Omental fat pad (tissue), 4 donors: ENCODE measurements around the genes PCK2 and TINF2.

- PRO-cap, result no peak
- RAMPAGE, long total RNA, 4 experiments, result no peak in any of the 4 experiments
These were observed 13.5 kb upstream of the MYH6 start for GRCh38 chr14:23421494-23422010.

- PRO-cap, result no peak
- RAMPAGE, long total RNA, 4 experiments, result no peak in any of the 4 experiments
These were observed 4.3 kb downstream of the DHRS2 start for GRCh38 chr14:23640378-23640985.

DNA sequence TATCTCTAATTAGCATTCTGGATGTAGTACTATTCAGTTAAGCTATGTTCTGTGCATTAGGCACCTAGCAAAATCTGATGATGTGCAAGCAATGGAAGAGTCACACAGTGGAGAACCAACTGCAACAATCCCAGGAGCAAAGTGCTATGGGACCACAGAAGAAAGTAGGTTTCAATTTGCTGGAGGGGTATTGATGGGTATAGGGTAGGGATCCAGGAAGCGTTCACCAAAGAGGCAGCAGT, 27.3 kb downstream of the DHRS2 start:
- PRO-cap, result no peak
- RAMPAGE, long total RNA, 4 experiments, result no peak in any of the 4 experiments

DNA sequence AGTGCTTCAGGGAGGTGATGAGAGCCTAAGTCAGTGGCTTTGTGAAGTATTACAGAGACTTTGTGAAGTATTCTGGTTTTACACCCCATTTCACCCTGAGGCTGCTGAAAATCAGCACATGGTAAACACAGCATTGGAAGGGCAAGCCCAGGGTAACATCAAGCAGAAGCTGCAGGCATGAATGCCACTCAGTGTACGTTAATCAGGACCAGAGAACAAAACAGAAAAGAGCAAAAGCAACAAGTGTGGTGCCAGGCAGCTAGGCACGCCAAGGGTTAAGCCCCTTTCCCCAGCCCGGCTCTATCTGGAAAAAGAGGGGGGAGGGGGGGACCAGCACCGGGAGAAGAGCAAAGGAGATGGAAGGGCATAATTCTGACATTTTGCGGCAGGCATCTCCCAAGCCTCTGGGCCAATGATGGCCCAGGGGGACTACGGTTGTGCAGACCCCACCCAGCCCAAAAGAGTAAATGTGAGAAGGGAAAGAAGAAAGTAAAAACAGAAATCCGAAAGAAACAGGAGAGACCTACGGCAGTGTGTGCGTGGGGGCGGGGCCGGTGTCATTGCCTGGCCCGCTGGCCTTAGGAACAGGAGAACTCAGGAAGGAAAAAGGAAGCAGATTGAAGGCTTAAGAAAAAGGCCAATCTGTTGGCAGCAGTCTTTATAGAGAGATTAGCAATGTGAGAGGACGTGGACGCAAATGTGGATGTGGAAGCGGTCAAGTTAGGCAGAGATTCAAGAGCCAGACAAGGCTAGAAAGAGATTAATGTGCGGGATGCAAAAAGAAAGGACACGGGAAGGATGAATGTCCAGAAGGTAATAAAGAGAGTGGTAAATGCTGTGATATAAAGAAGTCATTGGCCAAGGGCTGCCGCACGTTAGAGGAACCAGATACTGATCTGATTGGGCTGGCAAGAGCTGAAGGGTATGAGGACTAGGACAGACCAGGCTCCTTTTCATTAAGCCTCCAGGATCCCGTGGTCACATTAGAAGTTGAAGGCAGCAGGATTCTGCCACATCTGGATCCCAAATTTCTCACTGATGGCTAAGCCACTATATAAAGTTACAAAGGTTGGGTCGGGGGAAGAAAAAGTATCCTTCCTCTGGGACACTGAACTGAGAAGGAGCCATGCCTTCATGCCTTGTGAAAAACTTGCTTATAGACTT, 59.2 kb downstream of the DHRS2 start:
- PRO-cap, result no peak
- RAMPAGE, long total RNA, 4 experiments, result no peak in any of the 4 experiments

DNA sequence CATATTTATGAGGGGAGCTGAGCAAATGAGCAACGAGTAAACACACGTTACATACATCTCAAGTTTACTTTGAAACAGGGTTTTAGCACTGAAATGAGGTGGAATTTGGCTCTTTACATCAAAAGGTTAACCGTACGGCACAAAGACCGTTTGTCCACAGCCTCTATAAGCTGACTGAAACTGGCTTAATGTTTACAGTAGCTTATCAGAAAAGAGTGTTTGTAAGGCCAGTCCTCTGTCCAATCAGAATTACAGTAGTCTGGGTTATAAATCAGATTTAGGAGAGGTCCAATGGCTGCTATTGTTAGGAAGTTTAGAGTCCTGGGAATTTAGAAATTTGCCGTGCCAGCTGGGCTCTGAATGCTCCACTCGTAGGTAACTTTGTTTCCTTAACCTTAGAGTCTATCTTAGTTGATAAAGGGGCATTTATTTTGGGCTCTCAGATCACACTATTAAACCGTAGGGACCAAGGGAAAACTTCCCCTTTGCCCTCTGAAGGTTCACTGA, 69.5 kb upstream of the DHRS4 start:
- PRO-cap, result no peak
- RAMPAGE, long total RNA, 4 experiments, result no peak in any of the 4 experiments

DNA sequence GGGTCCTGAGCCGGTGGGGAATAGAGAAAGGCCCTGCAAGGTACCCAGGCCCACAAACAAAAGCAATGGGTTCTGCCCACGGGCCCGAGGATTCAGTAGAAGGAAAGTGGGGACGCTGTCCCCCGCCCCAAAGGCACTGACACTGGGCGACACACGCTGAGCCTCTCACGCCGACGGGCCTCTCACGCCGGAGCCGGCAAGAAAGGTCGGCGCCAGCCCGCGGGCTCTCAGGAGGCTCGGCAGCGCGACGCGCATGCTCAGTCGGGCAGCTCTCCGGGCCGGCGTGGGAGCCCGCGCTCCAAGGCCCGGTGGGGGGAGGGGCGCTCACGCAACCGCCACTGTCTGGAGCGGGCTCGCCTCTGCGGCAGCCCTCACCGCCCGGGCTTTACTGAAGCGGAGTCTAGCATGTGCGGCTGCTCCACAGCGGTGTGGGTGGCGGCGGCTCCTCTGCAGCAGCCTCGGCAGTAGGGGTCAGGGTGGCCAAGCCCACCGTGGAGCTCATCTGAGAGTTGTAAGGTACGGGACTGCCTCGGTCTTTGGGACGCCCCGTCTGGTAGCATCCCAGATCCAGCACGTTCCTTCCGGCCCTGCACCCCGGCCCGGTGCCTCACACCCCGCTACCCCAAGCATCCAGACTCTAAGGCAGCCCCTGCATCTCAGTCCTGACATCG, 16.2 kb downstream of the DHRS4 start:
- PRO-cap, result no peak
- RAMPAGE, long total RNA, 4 experiments, result start-site peak on the plus strand in 1 of 4 experiments, centred at position 321 of the sequence, 22 reads per replicate

- PRO-cap, result no peak
- RAMPAGE, long total RNA, 4 experiments, result no peak in any of the 4 experiments
These were observed 7.3 kb upstream of the CPNE6 start for GRCh38 chr14:24064101-24064404.

DNA sequence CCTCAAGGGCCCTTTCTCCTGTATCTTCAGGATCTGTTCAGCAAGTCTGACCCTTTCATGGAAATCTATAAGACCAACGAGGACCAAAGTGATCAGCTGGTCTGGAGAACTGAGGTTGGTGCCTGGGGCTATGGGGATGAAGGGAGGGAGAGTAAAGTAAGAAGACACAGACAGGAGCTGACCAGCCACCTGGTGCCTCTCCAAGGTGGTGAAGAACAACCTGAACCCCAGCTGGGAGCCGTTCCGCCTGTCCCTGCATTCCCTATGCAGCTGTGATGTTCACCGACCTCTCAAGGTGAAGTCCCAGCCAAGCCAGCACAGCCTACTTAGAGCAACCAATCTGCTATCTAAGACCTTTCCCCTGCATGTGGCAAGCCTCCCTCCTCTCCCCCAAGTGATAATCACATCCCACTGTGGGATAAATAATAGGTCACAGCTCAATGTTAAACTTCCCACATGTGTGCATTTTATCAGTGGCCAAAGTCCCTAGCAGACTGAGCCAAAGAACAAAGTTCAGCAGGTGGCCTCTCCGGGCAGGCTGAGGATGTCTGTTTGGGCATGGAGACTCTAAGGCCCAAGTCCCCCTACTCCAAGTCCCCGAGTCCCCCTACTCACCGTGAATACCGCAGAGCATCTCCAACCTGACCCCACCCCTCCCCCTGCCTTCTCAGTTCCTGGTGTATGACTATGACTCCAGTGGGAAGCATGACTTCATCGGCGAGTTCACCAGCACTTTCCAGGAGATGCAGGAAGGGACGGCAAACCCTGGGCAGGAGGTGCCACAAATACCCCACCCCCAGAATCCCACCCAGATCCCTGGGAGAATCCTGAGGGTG, 3.4 kb downstream of the CPNE6 start:
- PRO-cap, result no peak
- RAMPAGE, long total RNA, 4 experiments, result no peak in any of the 4 experiments

DNA sequence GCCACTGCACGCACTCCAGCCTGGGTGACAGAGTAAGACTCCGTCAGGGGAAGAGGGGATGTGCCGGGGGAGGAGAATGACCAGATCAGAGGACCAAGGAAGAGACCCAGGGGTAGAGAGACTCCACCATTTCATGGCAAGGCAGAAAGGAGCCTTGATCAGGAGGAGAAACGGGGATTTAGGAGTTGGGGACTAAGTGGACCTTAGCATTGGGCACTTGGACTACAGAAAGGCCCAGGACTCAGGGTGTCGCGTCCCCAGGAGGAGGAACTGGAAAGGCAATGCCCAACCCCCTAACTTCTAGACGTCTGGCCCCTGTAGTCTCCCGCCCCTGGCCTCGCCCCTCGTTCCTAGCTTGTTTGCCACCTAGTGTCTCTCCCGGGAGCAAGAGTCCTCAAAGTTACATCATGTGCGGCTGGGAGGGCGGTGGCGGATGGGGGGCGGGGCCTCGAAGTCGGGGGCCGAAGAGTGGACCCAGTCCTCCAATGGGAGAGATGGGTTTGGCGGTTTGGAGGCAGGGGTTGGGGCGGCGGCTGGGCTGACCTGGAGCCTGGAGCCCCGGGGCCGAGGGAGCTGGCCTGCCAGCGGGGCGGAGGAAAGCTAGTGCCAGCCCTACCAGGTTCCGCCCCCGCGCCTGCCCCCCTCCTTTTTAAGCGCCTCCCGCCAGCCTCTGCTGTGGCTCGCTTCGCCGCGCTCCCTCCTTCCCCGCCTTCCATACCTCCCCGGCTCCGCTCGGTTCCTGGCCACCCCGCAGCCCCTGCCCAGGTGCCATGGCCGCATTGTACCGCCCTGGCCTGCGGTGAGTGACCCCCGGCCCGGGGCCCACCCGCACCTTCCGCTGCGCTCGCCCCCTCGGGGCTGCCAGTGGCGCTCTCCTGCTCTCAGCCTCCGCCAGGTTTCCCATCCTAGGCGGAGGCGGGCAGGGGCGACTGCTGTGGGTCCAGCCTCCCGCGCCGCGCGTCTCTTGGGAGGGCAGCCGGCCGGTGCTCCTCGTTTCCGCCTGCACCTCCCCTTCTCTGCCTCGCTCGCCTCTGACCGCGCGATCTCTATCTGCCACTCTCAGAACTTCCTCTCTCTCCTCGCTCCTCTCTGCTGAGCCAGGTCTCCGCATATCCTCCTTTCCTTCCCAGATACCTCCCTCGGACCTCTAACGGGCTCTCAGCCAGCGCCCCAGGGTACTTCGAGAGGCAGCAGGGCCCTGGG, at the start of gene PCK2:
PCK2 (plus strand) TSS at position 676 of the 1,203 bp plus-strand sequence.
- PRO-cap, result no peak
- RAMPAGE, long total RNA, 4 experiments, result start-site peak on the plus strand in 4 of 4 experiments, centred at positions 539 to 694 of the sequence, 8 to 97 reads per replicate; start-site peak on the minus strand in 1 of 4 experiments, centred at position 964 of the sequence, 6 reads per replicate

GRCh38 chr14:24094892-24096078, 1.2 kb downstream of the PCK2 start:
- PRO-cap, result no peak
- RAMPAGE, long total RNA, 4 experiments, result no peak in any of the 4 experiments

- PRO-cap, result no peak
- RAMPAGE, long total RNA, 4 experiments, result no peak in any of the 4 experiments
These were observed 252 bp downstream of the PSME2 start for GRCh38 chr14:24146256-24146460.

DNA sequence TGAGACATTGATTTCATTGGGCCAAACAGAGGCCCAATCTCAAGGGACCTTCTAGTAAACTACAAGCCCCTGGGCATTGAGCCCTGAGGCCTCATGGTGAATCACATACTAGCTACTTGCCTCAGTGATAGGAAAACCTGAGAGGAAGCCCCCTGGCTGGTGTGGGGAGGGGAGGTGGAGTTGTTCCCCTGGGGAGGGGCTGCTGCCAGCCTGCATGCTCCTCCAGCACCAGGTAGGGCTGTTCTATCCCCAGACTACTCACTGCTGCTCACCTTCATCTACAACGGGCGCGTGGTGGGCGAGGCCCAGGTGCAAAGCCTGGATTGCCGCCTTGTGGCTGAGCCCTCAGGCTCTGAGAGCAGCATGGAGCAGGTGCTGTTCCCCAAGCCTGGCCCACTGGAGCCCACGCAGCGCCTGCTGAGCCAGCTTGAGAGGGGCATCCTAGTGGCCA, 3.3 kb downstream of the IRF9 start:
- PRO-cap, result no peak
- RAMPAGE, long total RNA, 4 experiments, result no peak in any of the 4 experiments

- PRO-cap, result no peak
- RAMPAGE, long total RNA, 4 experiments, result no peak in any of the 4 experiments
These were observed 528 bp downstream of the REC8 start for GRCh38 chr14:24172388-24172827.

DNA sequence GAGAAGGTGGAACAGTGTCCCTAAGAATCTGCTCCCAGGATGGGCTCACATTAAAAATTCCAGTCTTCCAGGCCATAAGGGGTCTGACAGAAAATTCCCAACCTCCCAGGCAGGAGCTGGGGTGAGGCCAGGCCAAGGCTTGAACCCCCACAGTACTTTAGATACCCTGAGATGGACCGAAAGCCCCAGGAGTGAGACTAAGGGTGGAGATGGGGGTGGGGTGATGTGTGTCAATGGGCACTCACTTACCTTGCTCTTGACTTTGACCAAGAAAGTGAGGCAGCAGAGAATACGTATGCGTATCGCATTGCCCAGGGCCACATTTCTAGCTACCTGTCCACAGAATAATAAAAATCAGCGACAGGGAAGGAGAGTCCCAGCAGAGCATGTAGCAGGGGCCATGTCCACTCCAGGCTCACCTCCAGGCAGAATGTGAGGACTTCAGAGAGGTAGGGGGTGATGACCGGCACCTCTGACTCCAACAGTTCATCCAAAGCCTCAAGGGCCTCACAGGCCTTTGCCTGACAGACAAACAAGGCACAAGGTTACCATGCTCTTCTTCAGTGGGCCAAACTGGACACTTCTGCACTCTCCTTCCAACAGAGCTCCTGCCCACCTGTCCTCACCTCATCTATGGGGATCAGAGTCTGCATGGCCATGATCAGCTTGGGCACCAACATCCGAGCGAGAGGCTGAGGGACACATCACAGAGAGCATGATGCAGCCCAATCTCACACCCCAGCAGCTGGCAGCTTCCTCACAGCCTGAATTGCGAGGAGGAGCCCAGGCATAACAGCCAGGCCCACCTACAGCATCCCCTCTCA, 1.9 kb downstream of the IPO4 start:
- PRO-cap, result no peak
- RAMPAGE, long total RNA, 4 experiments, result no peak in any of the 4 experiments

- PRO-cap, result no peak
- RAMPAGE, long total RNA, 4 experiments, result no peak in any of the 4 experiments
These were observed 603 bp downstream of the IPO4 start for GRCh38 chr14:24187949-24188477.

DNA sequence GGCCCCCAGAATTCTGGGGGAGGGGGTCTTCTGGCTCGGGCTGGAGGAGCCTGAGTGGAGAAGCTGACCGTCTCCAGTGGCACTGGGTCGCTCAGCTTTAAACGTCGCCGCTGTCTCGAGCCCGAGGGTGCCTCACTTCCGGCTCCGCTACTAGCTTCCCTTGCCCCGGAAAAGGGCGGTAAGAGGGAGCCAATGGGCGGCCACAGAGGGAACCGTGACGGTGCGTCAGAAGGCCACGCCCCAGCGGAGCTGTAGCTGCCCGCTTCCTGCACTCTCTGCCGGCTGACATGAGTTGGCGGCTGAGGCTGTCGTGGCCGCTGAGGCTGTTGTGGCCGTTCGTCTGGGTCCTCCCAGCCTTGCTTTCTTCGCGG, at the start of gene TINF2:
TINF2 (minus strand) TSS at position 134 of the 371 bp plus-strand sequence.
- PRO-cap, result bidirectional peak, plus-strand start at position 285 of the sequence, minus-strand start at position 129 of the sequence
- RAMPAGE, long total RNA, 4 experiments, result start-site peak on the minus strand in 4 of 4 experiments, centred at positions 132 to 141 of the sequence, 192 to 1,572 reads per replicate

- PRO-cap, result no peak
- RAMPAGE, long total RNA, 4 experiments, result no peak in any of the 4 experiments
These were observed 3.1 kb downstream of the TGM1 start for GRCh38 chr14:24259827-24260265.

DNA sequence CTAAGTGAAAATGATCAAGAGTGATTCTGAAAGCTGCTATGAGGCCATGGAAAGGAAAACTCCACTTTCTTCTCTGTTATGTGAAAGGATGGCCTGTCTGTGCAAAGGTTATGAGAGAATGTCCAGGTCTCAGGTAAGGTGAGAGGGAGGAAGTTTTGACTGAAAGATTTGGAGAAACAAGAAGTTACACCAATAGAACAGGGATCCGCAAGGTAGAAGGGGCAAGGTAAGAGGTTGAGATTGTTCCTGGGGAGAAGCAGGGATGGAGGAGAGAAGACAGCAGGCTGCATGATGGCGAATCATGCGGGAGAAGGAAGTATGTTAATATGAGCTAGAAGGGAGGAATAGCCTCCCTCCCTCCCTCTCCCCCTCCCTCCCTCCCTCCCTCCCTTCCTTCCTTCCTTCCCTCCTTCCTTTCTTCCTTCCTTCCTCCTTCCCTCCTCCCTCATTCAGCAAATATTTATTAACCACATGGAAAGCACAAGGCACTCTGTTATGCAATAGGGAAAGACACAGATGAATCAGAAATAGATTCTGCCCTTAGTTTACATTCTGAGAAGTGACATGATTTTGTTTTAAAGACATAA, 14.1 kb upstream of the NFATC4 start:
- PRO-cap, result no peak
- RAMPAGE, long total RNA, 4 experiments, result no peak in any of the 4 experiments

DNA sequence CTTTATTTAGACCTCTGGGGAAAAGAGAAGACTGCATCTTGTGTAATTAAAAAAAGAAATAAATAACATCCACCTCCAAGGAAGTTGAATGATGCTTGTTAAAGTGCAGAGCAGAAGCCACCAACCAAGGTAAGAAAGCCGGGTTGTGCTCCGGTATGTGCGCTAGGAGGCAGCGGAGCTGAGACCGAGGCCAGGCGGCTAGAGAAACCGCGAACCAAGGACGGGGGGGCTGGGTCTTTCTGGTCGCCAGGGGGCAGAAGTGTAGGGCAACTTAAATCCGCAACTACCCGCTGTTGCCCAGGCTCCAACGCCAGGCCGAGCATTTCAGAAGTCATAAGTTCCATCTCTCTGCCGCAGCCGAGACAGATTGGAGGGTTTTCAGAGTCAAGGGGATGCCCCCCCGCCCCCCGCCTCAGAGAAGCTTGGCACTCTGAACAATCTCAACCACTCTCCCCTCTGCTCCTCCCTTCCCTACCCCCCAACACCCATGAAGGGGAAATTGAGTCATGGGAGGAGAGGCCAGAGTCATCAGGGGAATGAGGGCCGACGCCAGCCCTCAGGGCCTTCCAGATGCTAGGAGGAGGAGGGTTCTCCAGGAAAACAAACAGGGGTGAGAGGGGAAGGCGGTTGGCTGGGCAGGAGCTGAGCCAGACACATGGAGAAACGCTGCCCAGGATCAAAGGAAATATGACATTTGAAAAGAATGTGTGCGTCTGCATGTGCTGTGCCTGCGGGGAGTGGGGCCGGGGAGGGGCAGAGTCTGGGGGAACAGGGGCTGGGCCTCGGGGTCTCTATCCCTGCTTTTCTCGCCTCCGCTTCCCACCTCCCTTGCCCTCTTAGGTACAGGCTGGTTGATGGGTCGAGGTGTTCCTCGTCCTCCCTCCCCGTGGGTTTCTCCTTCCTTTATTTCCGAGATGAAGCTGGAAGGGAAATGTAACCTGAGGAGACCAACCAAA, 2.1 kb upstream of the NFATC4 start:
- PRO-cap, result no peak
- RAMPAGE, long total RNA, 4 experiments, result no peak in any of the 4 experiments

DNA sequence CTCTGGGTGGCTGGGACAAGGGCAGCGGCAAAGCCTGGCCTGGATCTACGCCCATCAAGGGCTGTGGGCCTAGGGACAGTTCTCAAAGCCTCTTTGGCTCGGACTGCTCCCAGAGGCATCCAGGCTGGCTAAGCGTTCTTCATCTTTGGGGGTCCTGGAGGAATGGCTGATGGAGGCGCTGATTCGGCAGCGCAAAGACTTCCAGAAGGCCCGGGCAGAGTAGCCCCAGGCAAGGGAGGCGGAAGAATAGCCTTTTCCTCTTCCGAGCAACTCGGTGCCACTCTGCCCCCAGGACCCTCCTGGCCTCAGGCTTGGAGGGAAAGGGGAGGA, 594 bp upstream of the NFATC4 start:
- PRO-cap, result no peak
- RAMPAGE, long total RNA, 4 experiments, result no peak in any of the 4 experiments